Placental pericyte (primary cell): ENCODE results near the gene SSR2.

- CAGE, long polyA plus RNA = no peak
Measured at GRCh38 chr1:154868980-154869764, 909 bp downstream of the KCNN3 start.

DNA sequence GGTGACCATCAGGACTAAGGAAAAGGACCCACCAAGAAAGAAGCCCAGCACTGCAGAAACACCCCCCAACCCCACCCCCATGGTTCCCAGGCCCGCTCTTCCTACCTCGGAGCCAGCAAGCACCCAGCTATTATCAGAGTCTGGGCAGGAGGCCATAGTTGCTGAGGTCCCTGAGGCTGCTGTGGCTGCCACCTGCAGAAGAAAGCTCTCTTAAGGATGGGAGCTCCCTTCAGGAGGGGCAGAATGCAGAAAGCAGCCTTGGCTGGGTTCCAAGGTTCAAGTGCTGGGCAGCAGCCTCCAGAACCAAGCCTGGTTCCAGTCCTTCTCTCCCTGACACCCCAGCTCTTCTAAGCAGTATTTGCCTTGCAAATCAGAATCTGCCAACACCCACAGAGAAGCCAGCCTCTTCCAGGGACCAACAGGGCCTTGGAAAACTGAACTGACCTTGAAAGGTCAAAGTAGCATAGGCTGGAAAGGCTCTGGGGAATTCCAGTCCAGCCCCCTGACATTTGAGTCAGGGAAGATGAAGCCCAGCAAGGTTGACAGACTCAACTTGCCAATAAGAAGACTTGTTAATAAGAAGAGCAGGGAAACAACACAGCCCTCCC lies 2.2 kb downstream of the PBXIP1 start:
- CAGE, long polyA plus RNA = no peak

DNA sequence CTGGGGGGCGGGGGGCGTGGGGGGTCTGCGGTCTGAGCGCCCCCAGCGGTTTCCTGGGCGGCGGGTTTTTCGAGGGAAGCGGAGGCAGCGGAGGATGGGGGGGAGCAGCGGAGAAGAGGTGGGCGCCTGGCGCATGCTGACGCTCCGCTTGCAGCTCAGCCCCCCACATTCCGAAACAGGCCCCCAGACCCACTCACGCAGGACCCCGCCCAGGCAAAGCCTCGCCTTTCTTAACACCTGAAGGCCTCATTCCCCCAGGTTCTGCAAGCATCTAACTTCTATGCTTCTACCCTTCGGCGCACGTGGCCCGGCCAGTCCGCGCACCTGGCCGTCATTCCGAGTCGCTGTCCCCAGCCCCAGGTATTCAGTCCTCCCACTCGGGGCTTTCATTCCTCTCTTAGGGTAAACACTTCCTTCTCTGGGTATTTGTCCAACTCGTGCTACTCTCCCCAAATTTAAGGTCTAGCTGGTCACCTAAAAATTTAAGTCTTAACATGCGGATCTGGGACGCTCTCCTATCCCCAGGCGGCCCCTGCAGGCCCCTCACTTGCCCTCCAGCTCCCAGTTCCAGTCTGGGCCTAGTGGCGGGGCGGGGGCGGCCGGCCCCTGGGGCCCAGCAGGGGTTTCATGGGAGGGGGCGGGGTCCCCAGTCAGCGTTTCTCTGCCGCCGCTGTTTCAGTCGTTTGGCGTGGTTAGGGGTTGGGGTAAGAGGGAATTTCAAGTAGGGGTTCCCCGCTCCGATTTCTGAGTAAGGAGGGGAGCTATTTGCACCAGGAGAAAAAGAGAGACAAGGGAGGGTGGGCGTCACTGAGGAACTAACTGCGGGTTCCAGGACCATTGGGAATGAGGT lies 2.8 kb upstream of the ZBTB7B start:
- CAGE, long polyA plus RNA = no peak

DNA sequence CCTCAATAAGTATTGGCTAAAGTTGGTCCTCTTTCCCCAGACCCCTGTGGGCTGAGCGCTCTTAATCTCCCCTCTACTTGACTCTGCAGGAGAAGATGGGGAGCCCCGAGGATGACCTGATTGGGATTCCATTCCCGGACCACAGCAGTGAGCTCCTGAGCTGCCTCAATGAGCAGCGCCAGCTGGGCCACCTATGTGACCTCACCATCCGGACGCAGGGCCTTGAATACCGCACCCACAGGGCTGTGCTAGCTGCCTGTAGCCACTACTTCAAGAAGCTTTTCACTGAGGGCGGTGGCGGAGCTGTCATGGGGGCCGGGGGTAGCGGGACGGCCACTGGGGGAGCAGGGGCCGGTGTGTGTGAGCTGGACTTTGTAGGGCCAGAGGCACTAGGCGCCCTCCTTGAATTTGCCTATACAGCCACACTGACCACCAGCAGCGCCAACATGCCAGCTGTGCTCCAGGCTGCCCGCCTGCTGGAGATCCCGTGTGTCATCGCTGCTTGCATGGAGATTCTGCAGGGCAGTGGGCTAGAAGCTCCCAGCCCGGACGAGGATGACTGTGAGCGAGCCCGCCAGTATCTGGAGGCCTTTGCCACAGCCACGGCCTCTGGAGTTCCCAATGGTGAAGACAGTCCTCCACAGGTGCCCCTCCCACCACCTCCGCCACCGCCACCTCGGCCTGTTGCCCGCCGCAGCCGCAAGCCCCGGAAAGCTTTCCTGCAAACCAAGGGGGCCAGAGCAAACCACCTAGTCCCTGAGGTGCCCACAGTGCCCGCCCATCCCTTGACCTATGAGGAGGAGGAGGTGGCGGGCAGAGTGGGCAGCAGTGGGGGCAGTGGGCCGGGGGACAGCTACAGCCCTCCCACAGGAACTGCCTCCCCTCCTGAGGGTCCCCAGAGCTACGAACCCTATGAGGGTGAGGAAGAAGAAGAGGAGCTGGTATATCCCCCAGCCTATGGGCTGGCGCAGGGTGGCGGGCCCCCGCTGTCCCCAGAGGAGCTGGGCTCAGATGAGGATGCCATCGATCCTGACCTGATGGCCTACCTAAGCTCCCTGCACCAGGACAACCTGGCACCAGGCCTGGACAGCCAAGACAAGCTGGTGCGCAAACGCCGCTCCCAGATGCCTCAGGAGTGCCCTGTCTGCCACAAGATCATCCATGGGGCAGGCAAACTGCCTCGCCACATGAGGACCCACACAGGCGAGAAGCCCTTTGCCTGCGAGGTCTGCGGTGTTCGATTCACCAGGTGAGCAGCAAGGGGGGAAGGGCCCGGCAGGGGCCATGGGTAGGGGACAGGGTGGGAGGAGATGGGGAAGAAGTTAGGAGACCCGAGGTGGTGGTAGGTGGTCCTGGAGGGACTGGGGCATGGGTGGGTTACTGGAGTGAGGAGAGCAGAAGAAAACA lies 12.5 kb downstream of the ZBTB7B start:
- CAGE, long polyA plus RNA = no peak

DNA sequence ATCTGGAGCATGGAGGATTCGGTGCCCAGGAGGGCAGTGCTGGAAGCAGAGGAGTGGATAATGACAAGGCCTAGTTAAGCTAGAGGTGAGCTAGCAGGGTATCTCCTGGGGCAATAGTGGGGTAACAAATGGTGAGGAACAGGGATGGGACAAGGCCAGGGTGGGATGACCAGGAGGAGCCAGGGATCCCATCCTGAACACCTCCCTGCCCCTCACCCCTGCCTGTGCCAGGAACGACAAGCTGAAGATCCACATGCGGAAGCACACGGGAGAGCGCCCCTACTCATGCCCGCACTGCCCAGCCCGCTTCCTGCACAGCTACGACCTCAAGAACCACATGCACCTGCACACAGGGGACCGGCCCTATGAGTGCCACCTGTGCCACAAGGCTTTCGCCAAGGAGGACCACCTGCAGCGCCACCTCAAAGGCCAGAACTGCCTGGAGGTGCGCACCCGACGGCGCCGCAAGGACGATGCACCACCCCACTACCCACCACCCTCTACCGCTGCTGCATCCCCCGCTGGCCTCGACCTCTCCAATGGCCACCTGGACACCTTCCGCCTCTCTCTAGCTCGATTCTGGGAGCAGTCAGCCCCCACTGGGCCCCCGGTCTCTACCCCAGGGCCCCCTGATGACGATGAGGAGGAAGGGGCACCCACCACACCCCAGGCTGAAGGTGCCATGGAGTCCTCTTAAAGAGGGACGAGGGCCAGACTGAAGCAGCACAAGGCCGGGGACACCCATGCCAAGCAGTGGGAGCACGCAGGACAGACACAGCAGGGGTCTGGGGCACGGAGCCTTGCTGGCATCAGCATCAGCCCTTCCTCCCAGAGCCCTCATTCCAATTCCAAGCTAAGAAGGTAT lies 13.6 kb downstream of the ZBTB7B start:
- CAGE, long polyA plus RNA = no peak

GRCh38 chr1:155050101-155050781 lies 875 bp upstream of the ADAM15 start:
- CAGE, long polyA plus RNA = no peak

DNA sequence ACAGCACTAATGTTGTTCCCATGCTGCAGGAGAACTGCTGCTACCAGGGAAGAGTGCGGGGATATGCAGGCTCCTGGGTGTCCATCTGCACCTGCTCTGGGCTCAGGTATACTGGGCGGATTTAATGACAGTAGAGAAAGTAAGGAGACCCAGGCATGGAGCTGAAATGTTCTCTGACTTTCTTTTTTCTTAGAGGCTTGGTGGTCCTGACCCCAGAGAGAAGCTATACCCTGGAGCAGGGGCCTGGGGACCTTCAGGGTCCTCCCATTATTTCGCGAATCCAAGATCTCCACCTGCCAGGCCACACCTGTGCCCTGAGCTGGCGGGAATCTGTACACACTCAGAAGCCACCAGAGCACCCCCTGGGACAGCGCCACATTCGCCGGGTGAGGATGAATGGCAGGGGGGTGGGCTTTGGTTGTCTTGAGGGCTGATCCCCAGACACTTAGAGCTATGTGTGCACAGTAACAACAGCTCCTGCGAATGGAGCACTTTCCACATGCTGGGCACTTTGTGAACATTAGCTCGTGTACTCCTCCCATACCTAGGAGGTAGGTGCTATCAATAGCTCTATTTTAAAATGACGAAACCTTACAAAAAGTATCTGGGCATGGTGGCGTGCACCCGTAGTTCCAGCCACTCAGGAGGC lies 3.1 kb downstream of the ADAM15 start:
- CAGE, long polyA plus RNA = no peak

DNA sequence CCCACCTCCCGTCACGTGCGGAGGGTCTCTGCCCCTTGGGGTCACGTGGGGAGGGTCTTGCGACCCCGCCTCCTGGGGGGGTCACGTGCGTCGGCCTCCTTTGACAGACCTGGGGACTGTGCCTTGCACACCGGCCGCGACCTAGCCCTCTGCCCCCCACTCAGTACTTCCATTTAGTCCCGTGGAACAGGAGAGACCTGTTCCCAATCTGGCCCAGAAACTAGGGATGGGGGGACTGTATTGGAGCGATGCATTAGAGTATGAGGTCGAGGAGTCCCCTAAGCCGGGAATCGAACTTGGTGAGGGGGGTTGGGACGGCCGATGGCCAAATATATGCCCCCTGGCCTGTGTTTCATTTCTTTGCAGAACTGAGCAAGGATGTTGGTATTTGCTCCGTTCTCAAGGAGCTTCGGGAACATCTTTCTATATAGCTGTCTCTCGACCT lies 2.4 kb downstream of the EFNA3 start:
- CAGE, long polyA plus RNA = no peak

GRCh38 chr1:155130936-155131743 lies 3.5 kb downstream of the EFNA1 start:
- CAGE, long polyA plus RNA = no peak

GRCh38 chr1:155133543-155134138 lies 2.0 kb upstream of the SLC50A1 start:
- CAGE, long polyA plus RNA = no peak

DNA sequence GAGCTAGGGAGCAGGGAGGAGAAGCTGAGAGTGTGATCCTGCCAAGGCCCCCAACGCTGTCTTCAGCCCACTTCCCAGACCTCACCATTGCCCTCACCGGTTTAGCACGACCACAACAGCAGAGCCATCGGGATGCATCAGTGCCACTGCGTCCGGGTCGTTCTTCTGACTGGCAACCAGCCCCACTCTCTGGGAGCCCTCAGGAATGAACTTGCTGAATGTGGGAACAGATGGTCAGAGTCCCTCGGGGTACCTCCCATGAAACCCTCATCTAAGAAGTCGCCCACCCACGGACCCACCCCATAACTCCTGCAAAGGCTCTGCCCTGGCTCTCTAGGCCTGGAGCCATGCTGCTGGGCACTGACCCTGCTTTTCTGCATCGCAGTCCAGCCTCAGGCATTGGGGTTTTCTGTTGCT lies 6.0 kb downstream of the MTX1 start:
- CAGE, long polyA plus RNA = no peak

- CAGE, long polyA plus RNA = no peak
Measured at GRCh38 chr1:155650567-155651035, 38.0 kb downstream of the YY1AP1 start.

GRCh38 chr1:155689227-155689580 lies 313 bp downstream of the DAP3 start:
- CAGE, long polyA plus RNA = no peak

DNA sequence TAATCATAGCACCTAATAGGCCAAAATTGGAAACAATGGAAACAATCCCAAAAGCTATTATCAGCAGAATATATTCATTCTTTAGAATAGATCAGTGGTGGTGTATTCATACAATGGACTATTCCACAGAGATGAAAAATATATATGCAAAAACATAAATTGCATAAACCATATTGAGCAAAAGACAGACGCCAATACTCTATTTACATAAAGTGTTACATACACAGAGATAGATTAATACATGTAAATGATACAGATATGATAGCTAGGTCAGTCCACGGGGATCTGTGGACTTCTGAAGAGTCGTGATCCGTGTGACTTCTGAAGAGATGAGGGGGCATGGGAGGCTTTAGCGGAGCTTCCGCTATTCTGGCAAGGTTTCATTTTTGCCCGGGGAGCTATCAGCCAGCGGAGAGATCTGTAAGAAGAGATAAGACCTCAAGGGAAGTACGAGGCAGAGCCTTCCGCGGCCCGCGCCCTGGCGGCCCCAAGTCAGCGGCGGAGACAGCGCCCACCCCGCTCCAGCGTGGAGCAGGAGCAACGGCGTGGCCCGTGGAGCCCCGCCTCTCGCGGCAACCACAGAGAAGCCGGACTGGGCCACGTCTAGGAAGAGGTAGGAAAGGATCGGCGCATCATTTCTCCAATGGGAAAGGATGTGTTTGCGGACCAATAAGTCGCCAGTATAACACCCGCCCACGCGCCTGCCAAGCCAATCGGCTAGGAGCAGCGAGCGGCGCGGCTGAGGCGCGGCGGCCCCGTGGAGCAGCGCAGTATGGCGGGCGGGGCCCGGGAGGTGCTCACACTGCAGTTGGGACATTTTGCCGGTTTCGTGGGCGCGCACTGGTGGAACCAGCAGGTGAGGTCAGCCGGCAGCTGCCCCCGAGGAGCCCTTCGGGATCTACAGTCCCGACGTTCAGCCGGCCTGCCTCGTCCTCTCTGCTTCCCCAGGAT lies 56.4 kb downstream of the DAP3 start:
- CAGE, long polyA plus RNA = no peak

DNA sequence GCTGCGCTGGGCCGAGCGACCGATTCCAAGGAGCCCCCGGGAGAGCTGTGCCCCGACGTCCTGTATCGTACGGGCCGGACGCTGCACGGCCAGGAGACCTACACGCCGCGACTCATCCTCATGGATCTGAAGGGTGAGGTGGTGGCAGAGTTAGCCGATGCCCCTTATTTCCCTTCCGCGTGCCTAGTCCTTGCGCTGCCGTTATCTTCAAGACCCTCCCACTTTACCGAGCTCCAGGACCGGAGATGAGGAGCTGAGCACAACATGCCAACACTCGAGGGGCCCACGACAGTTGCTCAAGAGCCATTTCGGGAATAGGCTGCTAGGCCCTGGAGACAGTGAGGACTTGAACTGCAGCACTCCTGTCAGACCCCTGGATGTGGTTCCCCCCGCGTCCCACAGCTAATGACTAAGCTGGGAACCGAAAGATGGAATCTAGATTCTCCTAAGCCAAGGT lies 57.1 kb downstream of the DAP3 start:
- CAGE, long polyA plus RNA = no peak

- CAGE, long polyA plus RNA = no peak
Measured at GRCh38 chr1:155763400-155763800, 74.5 kb downstream of the DAP3 start.

DNA sequence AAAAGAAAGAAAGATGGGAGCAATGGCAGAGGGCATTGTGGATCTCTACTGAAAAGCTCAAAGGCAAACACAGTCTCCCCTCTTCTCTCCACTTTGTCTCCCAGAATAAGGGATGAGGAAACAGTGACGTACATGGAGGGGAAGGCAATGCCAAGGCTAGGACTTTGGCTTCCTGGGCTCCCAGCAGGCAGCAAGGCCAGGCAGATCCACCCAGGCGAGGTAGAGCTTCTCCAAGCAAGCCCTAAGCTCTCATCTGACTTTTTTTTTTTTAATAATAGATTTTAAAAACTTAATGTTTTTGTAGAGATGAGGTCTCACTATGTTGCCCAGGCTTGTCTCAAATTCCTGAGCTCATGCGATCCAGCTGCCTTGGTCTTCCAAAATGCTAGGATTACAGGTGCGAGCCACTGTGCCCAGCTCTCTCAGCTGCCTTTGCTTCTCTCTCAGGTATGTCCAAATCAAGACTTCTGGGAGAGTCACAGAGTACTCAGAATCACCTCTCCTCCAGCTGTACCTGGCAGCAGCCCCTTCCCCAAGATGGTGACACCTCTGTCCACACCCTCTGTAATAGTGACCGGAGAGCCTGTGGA lies 4.5 kb downstream of the ARHGEF2 start:
- CAGE, long polyA plus RNA = no peak

- CAGE, long polyA plus RNA = no peak
Measured at GRCh38 chr1:156004730-156005662, 15.8 kb downstream of the SSR2 start.

DNA sequence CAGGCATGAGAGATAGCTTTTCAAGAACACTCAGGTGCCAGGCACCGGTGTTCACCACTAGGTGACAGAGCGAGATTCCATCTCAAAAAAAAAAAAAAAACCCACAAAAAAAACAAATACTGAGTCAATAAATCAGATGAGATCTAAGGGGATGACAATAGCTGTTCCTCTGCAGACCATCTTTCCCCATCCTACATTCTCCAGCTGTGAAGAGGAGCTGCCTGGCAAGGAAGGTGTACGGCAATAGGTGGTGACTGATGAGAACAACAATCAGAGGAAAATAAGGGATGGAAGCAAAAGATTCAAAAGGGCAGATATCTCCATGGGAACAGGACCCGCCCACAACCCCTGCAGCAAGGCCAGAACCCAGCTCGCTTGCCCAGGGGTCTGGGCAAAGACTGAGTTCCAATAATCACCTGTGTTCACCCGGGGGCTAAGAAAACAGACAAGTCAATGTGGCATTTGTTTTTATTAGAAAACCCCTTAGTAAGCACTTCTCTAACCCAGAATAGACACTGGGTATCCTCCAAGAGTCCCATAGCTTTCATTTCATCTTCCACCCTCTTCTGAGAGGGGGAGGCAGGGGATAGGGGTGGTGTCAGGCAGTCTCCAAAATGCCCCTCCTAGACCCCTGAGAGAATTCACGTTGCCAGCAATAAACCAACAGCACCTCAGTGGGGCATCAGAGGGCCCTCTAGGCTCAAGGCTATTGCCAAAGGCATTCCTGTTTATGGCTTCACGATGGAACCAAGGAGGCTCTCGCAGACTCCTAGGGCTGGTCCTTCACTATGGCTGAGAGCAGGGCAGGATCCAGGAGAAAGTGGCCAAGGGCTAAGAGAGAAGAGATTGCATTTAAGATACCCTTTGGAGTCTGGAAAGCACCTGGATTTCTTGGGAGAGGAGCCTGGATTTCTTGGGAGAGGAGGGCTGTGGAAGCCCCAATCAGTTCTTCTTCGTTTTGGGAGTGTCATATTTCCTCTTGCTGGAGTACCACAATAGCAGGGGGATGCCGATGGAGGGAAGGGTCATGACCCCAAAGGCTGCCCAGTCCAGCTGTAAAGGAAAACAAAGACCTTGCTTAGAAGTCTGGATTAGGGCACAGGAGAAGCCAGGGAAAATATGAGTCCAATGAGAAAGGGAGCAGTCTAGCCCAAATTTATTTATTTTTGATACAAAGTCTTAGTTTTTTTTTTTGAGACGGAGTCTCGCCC lies 11.7 kb downstream of the SSR2 start:
- CAGE, long polyA plus RNA = no peak

DNA sequence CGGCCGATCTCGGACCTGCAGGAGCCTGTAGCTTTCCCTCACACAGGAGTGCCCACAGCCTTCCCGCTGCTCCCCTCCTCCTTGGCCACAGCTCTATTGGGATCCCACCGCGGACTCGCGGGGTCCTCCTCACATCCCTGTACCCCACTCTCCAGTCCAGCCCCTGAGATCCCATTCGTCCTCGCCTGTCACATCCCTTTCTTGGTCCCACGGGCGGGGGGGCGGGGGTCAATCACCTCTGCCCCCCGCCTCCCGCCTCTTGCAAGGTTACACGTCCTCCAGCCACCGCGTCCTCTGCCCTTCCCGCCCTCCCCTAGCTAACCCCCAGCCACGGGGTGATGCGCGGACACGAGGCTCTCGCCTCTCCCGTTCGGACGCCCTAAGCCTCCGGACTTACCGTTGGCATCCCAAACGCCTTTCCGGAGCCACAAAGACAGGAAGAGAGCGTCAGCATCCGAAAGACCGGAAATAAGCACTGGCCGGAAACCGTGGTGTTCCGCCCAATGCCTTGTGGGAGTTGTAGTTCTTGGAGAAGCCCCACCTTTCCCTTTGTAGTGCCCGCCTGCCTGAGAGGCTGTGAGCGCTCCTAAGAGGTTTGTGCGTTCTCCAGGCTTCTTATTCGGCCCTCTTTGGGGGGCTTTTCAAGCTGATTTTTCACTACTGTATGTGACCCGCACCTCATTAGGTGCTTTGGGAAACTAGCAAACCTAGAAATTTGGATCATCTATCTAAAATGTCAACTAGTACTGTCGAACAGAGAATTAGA lies at the start of gene SSR2:
Gene SSR2, minus strand, starts transcription at position 461 of the 766 bp plus-strand sequence.
- CAGE, long polyA plus RNA = no peak